Panc1 (cell line): Measurements from ENCODE around the genes SYT12 and PTPRCAP.

- RRBS, 2 experiments: no CpG with 5 or more reads among the region's 19 CpGs
Observed at GRCh38 chr11:66708109-66708442, 20.9 kb downstream of the SPTBN2 start.

GRCh38 chr11:66718210-66719414 lies 10.4 kb downstream of the SPTBN2 start:
- RRBS, 2 experiments: 69 to 77% methylated on average over 9 of the region's 40 CpGs

- RRBS, 2 experiments: no CpG with 5 or more reads among the region's 5 CpGs
Observed at GRCh38 chr11:66720752-66720901, 8.4 kb downstream of the SPTBN2 start.

DNA sequence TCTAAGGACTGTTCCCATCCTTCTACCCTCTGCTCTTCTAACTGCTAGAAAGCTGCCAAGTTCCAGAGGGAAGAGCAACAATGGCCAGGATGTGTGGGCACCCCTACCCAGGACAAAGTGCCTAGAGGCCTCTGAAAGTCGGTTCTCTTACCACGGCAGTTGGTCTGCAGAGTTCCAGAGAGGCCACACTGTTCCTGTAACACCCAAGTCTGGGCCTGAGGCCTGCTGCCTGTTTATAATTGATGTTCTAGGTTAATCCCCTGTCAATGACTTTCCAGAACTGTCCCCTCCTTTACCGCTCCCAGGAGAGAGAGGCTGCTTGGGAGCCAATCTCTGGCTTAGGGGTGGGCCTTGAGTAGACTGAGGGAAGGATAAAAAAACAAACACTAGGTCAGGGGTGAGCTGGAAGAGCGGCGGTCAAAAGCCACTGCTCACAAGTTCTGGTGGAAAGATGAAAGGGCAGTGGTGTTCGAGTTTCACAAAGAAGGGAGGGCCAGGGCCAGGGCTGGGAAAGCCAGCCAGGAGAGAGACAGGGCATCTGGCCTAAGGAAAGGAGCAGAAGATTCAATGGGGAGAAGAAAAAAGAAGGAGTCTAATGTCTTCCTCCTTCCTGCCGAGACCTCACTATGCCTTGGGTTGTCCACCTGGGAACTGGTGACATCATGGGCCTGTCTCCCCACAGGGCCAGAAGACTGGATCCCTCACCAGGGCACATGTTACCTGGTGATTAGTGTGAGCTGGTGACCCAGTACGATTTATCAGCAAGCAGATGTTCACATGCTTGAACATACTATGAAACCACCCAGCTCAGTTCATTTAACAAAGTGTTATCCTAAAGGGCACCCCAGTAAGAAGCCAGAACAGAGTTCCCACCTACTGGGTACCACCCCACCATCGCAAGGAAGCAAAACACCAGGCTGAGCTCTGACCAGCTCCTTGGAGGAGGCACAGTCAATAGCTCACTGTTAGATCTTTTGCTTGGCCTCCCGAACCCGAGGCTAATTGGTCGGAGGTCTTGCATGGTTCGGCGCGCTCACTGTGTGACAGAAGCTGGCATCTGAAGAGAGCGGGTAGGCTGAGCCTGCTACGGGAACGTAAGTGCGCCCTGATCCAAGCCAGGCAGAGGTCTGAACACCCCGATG lies 50.1 kb downstream of the PC start:
- RRBS, 2 experiments: no CpG with 5 or more reads among the region's 20 CpGs

DNA sequence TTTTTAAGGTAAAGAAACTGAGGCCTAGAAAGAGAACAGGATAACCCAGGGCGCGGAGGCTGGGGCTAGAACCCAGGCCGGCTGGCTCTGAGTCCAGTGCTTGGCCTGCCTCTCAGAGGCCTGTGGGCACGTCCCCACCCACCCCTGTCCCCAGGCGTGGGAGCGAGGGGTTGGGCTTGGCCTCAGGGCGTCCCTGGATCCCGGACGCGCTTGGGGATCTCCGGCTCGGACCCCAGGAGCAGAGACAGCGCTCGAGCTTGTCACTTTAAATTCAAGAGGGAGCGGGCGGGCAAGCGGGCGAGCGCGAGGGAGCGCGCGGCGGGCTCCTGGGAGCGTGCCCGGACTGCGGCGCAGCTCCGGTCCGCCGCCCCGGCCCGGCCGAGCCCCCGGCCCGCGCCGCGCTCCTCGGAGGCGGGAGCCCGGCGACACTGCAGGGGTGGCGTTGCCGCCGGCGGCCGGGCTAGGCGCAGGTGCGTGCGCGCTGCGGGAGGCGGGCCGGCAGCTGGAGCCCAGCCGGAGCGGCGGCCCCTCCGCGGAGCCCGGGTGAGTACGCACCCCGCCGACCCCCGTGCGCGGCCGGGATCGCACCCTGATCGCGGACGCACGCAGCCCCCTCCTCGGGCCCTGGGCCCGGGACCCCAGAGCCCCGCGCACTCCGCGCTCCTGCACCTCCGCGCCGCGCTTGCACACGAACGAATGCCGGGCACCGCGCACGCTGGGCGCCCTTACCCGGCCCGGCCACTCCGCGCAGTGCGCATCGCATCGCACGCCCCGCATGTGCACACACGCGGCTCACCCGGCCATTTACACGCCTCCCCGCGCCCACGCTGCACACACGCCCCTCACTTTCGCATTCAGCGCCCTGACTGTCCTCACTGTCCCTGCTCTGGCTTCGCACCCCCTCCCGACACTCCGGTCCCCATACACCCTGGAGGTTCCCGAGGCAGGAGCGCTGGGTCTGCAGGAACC lies at the start of gene SYT12:
Gene SYT12 (plus strand): TSS at position 217 of the 969 bp plus-strand sequence.
- RRBS, 2 experiments: 4 to 8% methylated on average over 48 to 67 of the region's 114 CpGs

GRCh38 chr11:67060103-67061045 lies 3.7 kb downstream of the RHOD start:
- RRBS, 2 experiments: no CpG with 5 or more reads among the region's 13 CpGs

DNA sequence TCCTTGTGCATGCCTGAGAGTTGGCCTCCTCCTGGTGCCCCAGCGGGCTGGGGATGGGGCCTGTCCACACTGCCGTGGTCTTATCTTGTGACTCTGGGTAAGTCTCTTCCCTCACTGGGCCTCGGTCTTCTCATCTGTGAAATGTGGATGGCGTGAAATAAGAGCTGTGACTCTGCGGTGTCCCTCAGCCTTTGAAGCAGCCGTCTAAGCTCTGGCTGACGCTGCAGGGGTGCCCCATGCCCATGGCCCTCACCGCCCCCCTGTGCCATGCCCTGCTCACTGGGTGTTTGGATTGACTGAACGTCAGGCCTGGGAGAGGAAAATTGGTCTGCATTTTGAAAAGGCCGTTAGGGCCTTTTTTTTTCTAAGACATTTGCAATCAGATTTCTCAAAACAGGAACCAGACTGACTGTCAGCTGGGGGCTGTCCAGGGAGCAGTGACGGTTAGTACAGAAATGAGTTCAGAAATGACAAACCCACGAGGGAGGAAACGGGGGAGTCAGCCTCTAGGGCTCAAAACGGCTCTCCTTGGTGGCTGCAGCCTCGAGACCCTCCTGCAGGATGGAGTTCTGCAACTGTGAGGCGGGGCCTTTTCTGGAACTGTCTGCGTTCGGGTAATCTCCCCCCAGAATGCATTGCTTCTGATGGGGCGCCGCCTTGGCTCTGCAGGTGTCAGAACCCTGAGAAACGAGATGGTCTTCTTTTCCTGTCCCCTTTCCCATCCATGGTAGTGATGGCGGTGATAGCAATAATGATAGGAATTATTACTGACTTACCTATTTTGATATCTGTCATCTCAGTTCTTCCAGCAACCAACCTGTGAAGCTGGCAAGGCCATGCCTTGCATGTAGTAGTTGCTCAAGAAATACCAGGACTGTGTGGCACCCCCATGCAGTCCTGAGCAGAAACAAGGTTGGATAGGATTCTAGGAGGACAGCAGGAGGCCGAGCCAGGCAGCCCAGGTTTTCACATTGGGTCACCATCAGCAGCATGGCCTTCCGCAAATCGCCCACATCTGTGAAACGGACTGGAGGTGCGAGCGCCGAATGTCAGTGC lies 2.1 kb downstream of the GRK2 start:
- RRBS, 2 experiments: no CpG with 5 or more reads among the region's 29 CpGs

GRCh38 chr11:67271354-67272457 lies 5.4 kb downstream of the GRK2 start:
- RRBS, 2 experiments: 66 to 82% methylated on average over 2 of the region's 28 CpGs

GRCh38 chr11:67283491-67283960 lies 5.6 kb upstream of the ANKRD13D start:
- RRBS, 2 experiments: no CpG with 5 or more reads among the region's 13 CpGs

GRCh38 chr11:67285218-67286351 lies 3.5 kb upstream of the ANKRD13D start:
- RRBS, 2 experiments: 92 to 96% methylated on average over 5 of the region's 45 CpGs

GRCh38 chr11:67289596-67290504 lies 747 bp downstream of the ANKRD13D start:
- RRBS, 2 experiments: 10% methylated on average over 3 of the region's 39 CpGs; no CpG with 5 or more reads in 1 of the 2 experiments

- RRBS, 2 experiments: 59 to 72% methylated on average over 9 of the region's 33 CpGs
Observed at GRCh38 chr11:67432582-67433563, 4.6 kb downstream of the RPS6KB2 start.

GRCh38 chr11:67437403-67438247 lies at the start of gene PTPRCAP:
Gene PTPRCAP, minus strand, starts transcription at chr11:67437682.
- RRBS, 2 experiments: 93 to 96% methylated on average over 5 of the region's 21 CpGs

- RRBS, 2 experiments: 89 to 92% methylated on average over 2 of the region's 28 CpGs
Observed at GRCh38 chr11:67498432-67499182, 6.6 kb downstream of the PITPNM1 start.

DNA sequence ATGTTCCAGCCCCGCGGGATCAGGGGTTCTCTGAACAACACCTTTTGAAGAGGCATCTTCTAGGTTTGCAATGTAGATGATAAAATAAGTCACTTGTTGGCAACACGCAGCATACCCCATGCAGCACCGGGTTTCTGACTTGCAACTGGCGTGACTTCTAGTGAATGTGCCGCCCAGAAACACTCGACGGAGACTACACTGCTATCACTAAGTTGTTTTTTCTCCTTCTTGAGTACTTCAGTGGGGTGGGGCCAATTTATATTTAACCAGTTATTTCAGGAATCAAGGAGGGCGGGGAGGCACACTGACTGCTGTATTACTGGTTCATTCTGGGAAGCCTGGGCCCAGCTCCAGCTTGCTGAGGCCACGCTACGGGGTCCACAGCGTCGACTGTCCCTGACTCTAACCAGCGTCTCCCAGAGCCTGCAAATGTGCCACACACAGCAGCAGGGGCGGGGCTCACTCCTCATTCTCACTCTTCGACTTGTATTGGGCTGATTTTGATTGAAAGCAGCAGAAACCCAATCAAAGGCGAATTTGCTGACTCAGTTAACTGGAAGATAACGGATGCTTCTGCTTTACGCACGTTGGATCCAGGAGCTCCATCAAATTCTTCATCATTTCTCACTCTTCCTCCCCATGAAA lies 25.1 kb upstream of the GSTP1 start:
- RRBS, 2 experiments: no CpG with 5 or more reads among the region's 20 CpGs

- RRBS, 2 experiments: 45 to 50% methylated on average over 3 of the region's 6 CpGs
Observed at GRCh38 chr11:67627707-67628148, 2.0 kb downstream of the NUDT8 start.

DNA sequence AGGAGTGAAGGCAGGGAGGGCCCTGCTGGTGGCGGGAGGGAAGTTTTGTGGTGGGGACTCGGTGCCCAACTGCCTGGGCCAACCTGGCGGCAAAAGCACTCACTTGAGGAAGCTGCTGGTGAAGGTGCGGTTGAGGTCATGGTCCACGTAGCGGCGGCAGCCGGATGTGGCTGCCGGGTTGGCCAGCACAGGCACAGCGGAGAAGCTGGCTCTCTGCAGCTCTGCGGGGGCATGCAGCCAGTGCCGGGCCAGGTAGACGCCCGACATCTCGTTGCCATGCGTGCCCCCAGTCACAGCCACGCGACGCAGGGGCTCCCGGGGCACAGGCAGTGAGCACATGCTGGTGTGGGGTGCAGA lies 3.8 kb downstream of the ACY3 start:
- RRBS, 2 experiments: 67 to 72% methylated on average over 4 of the region's 20 CpGs

GRCh38 chr11:67728080-67728756 lies 53.8 kb upstream of the ALDH3B2 start:
- RRBS, 2 experiments: no CpG with 5 or more reads among the region's 8 CpGs

- RRBS, 2 experiments: no CpG with 5 or more reads among the region's 40 CpGs
Observed at GRCh38 chr11:67996551-67997373, 7.1 kb downstream of the UNC93B1 start.

GRCh38 chr11:68033212-68034255 lies 3.1 kb downstream of the NDUFS8 start:
- RRBS, 2 experiments: 89 to 93% methylated on average over 9 to 12 of the region's 31 CpGs